Endometrial microvascular endothelial cells (primary cell): ENCODE measurements around a stretch of chr10.

DNA sequence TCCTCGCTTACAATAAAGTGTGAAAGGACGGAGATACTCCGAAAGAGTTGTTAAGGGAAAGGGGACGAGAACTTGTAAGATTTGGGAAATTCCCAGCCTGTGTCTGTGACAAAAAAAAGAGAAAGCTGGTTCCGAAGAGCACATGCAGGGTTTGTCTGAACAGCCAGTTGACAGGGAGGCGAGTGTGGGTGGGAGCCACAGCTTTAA lies 40.8 kb downstream of the WDR37 start:
- RAMPAGE, long total RNA: no peak

GRCh38 chr10:1549402-1549812 lies 187.9 kb downstream of the ADARB2 start:
- RAMPAGE, long total RNA: no peak

- RAMPAGE, long total RNA: no peak
Measured at GRCh38 chr10:2314776-2315596, 577.7 kb upstream of the ADARB2 start.

DNA sequence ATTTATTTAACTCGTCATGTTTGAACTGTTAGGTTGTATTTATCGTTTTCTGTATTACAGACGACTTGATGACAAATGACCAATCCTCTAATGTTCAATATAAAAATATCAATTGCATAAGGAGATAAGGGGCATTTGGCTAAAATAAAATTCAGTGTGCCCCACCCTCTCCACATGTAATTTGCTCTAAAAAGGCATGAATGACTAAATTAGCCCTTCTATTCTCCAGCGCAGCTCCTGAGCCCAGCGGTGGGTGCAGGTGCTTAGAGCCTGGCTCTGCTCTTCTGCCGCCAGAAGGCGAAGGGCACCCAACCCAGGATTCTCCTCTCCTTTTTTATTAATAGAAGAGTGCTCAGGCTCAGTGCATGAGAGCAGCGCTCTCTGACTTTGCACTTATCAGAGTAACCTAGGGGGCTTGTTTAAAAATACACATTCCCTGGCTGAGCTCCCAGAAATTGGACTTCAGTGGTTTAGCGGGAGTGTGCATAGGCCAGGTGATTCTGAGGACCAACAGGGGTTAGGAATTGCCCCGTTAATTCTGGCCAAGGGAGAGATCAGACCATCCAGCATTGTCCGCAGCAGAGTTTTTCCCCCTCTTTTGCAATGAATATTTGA lies 1.8 kb upstream of the PFKP start:
- RAMPAGE, long total RNA: no peak

DNA sequence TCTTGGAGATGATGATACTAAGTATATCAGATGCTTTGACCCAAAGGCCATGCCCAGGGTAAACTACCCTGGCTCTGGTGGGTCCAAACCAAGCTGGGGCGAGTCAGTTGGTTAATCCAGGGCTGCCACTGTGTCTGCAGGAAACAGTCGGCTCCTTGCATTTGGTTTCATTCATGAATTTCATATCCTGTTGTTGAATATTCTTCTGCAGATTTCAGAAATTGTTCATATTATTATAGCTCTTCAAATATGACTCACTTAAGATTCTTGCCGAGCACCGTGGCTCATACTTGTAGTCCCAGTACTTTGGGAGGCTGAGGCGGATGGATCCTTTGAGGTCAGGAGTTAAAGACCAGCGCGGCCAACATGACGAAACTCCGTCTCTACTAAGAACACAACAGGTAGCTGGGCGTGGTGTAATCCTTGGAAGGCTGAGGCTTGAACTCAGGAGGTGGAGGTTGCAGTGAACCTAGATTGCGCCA lies 24.0 kb downstream of the PFKP start:
- RAMPAGE, long total RNA: no peak

- RAMPAGE, long total RNA: no peak
Measured at GRCh38 chr10:3147453-3147911, 25.1 kb downstream of the PITRM1 start.

DNA sequence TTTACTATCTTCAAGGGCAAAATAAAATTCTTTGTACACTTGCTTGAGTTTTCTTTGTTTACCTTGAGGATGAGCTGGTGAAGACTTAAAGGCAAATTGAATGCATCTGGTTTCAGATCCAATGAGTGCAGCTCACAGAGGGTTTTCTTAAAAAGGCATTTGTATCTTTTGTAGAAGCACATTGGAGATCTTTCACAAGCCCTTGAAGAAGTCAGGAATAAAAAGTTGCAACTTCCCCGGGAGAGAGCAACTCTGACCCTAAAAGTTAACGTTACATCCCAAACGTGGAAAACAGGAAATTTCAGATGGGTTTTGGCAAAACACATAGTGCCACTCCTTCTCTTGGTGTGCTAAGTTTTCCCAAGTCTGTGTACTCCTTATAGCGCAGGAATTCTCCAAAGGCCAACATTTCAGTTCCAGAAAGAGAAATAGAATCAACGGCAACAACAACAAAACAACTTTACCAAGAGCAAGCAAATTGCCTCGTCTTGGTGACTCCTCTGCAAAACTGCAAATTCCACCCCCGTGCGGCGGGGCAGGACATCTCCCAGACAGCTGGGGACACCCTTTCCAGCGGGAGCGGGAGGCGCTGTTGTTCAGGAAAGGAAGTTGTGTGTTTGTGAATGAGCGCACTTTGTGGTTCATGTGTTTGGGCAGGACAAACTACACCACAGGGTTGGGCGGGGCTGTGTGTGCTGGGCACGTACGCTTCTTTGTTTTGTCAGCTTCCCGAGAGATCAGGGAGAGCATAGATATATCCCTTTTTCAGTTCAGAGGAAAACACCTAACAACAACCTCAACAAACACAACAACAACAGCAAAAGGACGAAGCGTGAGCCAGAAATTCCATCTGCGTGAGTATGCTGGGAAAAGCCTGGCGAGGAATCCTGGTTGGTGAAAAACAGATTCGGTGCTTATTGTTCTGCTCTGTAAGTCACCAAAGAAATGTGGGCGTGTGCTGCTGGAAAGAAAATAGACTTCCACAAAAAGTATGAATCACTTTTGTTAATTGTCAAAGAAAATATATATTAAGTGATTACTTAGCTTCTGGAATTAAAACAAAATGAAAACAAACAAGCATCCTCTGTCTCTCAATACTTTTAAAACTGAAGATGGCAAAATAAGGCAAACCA lies 294.7 kb upstream of the PITRM1 start:
- RAMPAGE, long total RNA: no peak

DNA sequence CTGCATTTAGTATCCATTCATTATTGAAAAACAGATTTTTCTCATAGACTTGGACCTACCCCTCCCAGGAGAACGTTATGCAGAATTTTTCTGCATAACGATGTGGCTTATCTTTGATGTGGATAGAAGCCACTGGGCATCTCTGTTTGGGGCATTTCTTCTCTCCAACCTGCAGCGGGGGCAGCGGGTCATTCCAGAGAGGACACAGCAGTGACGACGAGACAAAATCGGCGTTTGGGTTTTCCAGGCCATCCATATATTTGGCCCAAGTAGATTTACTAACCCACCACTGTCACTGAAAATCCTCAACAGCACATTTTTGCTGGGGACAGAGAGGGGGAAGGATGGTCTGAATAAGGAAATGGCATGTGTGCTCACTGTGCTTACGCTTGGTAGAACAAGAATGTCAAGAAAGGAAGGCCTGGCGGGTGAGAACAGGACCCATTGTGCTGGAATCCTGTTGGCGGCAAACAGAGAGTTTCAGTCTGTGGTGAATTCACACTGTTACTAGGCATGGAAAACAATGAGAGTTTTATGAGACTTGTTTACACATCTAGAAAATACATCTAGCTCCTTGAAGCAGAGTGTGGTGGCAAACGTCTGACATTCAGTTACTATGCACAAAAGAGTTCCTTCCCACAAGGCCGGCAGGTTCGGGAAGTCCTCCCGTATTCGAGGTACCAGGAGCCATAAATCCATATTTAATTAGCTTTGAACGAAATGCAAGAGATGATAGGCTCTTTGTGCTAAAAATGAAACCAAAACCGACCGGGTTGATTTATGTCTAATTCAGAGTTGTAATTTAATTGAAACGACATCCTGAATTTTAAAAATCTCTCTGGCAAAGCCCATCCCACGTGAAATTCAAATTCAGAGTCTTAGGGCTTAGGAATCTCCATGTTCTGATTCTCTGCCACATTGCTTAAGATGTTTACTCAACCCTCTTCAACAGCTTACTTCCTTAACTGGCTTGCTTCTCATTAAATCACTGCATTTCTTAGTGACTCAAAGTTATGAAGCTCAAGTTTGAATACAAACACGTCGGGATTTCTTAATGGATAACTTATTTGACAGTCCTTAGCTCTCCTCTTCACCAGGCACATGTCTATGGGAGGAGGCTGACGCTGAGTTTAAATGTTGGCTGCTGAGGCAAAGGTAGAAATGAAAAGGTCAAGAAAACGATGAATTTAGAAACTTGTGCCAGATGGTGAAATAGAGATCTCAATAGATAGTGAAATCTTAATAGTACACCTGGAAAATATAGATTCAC lies 299.8 kb upstream of the PITRM1 start:
- RAMPAGE, long total RNA: no peak

DNA sequence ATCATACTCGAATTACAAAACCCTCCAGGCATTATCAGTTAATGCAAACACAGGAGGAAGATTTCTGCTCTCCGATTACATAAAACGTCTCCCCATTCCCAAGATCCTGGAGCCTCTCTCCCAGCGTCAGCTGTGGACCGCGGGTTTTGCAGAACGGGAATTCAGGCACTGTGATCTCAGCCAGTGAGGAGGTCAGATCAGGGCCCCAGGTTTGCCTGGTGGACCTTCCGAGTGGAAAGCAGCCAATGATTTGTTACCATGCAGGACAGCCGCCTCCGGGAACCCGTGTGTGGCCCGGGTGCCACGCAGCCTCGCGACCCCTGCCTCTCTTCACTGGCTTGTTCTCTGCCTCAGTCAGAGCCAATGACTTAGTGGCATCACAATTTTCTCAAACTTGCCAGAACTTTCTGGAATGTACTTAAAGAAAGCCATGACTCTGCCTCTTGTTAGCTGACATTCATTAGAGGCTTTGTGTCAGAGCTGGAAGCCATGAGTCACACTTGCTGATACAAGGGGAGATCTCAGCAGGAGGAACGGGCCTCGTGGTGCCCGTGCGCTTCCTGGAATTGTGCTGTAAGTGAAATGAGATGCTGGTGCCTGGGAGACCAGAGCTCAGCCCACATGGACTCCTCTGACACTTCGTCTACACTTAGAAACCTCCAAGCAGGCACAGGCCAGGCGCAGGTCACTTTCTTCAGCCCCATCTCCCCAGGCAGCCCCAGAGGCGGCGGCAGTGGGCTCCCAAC lies 246.1 kb downstream of the KLF6 start:
- RAMPAGE, long total RNA: no peak

- RAMPAGE, long total RNA: no peak
Measured at GRCh38 chr10:3624294-3624808, 160.7 kb downstream of the KLF6 start.

DNA sequence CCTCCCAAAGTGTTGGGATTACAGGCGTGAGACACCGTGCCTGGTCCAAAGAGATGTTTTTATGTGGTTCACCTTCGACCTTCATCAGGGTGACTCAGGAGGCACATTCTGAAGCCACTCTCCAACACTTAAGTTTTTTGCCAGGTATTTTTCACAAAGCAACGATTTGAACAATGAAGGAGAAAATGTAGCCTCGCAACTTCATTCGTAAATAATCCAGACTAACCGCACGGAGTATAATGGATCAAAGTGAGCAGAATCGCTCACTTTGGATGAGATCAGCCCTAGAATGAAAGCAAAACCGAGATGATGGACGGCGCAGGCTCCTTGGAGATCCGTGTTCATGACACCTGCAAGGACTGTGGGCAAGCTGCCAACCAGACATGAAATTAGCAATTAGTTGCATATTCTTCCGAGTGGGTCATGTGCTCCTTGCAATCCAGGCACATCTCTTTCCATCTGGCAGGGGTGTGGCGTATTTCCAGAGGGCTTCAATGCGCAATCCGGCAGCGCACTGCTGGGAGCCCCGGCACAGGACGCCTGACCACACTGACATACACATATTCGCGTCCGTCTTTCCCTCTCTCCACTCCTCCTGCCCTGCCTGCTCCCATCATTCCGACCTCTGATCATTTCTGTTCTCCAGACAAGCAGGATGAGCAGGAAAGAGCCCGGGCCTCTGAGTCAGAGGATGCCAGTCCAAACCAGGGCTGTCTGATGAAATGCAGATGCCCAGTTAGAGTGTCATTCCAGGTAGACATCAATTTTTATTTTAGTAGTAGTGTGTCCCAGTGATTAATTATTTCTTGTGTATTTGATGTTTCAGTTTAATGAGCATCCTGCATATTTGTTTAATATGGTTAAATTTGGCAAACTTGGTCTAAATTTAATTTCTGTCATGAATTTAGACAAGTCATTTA lies 148.4 kb downstream of the KLF6 start:
- RAMPAGE, long total RNA: no peak

DNA sequence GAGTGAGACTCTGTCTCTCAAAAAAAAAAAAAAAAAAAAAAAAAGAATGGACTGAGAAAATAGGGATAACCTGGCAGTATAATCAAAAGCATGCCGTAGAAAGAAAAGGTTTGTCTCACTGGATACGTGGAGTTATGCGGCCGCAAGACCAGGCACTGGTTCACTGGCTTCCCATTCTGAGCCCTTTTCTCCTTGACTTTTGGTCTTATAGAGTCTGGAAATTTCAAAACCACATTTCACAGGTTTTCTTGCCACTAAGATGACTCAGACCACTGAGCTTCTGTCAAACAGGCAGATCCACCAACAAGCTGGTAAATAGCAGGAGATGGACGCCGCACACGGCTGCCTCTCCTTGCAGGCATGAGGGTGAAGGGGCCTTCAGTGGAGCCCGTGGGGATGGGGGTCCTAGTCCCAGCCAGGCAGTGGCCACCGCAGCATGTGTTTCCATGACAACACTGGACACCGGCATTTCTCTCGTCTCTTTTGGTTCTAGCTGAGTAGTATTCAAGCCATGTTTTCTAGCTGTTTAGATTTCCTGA lies 55.6 kb downstream of the KLF6 start:
- RAMPAGE, long total RNA: no peak

DNA sequence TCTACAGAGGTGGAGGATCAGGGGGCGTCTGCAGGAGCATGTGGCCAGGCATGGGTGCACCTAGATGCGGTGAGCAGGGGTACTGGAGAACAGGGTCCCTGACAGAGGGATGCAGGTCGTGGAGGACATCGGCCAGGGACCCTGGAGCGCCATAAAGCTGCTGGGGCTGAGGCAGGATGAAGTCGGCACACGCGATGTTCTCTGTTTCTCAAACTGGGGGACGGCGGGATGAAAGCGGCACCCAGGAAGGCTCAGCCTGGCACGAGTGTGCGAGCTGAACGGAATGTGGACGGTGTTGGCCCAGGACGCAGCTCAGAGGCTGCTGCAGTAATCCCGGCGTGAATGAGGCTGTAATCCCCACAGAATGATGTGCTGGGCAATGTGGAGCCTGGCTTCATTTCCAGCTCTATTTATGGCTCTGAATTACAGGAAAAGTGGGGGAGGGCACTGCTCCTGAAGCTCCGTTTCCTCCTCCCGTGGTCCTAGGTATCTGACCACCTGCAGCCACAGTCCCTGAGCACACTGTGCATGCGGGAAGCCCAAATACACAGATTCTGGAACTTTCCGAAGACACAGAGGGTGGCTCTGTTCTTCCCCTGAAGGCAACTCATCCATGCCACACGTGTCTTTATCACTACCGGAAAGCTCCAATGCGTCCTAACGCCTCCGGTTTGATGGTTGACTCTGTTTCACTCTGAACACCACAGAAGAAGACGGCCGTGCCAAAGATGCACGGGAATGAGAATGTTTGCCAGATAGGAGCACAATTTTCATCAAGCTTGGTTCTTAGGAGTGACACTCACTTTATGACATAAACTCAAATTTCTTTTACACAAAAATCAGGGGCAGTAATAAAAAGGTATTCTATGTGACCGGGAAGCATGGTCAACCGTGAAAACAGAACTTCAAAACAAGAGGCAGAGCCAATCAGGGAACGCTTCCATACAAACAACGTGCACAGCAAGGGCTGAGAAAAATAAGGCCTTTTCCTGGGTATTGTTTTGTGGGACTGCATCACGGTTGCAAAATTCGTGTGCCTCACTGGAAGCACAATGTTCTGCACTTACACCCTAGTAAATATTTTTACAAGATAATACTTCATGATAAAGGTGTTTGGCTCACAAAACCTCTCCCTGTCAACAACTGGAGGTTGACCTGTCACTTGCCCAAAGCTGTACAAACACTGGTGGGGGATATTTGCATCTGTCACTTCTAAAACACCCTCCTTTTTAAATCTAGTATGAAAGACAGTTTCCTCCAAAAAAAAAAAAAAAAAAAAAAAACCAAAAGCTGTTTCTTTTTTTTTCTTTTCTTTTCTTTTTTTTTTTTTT lies 37.4 kb downstream of the KLF6 start:
- RAMPAGE, long total RNA: no peak

- RAMPAGE, long total RNA: no peak
Measured at GRCh38 chr10:3770700-3771202, 14.3 kb downstream of the KLF6 start.

GRCh38 chr10:3774734-3775203 lies 10.2 kb downstream of the KLF6 start:
- RAMPAGE, long total RNA: no peak

GRCh38 chr10:3775902-3776313 lies 9.1 kb downstream of the KLF6 start:
- RAMPAGE, long total RNA: no peak

DNA sequence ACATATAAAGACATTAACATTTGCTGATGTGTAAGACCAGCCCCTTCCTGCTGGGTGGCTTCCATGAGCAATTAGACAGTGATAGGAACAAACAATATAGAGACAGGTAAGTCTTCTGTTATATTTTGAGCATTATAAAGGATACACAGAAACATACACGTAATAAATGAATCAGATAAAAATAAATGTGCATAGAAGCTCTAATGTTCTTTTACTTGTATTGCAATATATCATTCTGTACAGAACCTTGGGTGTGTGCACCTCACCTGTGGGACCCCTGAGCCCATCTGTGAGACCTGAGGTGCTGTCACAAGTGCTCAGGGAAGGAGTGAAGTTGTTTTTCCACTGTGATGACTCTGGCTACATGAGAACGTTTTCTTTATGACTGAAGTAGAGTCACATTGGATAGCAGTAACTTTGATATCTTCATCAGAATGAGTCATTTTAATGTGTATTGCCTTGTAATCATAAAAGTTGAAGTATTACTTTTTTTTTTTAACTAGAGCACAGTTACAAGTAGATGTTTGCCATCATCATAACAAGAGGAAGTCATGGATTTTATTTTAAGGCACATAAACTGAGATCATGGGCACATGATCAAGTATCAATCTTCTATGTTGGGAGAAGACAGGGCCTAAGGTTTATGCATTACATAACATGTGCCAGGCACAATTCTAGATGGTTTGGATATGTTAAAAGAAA lies 82.4 kb upstream of the KLF6 start:
- RAMPAGE, long total RNA: no peak

- RAMPAGE, long total RNA: no peak
Measured at GRCh38 chr10:3886519-3887630, 101.9 kb upstream of the KLF6 start.

DNA sequence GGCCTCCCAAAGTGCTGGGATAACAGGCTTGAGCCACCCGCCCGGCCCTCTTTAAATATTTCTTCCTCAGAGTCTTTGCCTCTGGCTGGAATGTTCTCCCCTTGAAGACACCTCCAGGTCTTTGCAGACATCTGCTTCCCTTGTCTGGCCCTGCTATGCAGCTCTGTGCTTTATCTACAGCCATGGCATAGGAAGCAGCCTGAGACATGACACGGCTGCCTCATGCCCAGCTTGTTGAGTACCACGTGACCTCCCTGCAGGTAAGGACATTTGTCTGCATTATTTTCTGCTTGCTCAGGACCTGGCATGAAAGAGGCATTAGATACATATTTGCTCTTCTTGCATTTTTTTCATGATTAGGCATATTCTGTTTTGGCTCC lies 113.8 kb upstream of the KLF6 start:
- RAMPAGE, long total RNA: no peak

DNA sequence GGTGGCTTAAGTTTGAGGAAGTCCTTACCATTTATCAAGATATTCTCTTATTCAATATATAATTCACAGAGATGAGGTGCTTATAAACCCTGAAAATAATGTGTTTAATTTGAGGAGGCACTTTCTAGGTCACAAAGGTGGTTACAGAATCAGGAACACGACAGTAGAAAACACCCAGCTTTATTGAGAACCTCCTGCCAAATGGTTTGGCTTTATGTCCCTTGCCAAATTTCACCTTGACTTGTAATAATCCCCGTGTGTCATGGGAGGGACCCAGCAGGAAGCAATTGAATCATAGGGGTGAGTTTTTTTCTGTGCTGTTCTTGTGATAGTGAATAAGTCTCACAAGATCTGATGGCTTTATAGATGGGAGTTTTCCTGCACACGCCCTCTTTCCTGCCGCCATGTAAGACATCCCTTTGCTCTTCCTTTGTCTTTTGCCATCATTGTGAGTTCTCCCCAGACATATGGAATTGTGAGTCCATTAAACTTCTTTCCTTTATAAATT lies 193.7 kb upstream of the KLF6 start:
- RAMPAGE, long total RNA: no peak